H7 (cell line): Measurements from ENCODE around the genes CDC25A, ATRIP and COL7A1.

- RAMPAGE, long total RNA: start-site peak on the minus strand at chr3:48088804-48088843, 333 reads
Observed at GRCh38 chr3:48088543-48089551, 72.6 kb upstream of the MAP4 start.

DNA sequence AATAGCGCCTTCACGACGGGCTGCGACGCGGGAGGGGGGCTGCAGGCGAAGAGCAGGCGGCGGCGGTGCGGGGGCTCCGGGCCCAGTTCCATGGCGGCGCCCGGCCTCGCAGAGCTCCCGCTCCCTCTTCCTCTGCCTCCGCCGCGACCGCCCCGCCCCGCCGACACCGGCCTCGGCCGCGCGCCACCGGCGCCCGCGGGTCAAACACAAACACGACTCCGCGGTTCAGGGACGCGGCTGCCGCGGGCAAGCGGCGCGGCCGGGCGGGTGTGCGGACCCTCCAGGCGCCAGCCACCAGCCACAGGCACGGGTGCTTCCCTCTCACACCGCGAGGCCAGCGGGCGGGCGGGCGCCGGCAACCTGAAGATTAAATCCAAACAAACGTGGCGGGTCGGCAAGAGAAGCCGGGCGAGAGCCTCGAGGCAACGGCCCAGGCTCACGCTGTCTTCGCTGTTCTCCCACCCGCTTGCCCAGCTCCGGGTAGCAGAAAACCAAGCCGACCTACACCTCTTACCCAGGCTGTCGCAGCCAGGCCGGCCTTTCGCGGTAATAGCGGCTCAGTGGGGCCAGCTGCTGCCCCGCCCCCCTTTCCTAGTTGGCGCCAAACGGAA is at the start of gene CDC25A:
CDC25A (minus strand) TSS at position 562 of the 611 bp plus-strand sequence.
- RAMPAGE, long total RNA: no peak

DNA sequence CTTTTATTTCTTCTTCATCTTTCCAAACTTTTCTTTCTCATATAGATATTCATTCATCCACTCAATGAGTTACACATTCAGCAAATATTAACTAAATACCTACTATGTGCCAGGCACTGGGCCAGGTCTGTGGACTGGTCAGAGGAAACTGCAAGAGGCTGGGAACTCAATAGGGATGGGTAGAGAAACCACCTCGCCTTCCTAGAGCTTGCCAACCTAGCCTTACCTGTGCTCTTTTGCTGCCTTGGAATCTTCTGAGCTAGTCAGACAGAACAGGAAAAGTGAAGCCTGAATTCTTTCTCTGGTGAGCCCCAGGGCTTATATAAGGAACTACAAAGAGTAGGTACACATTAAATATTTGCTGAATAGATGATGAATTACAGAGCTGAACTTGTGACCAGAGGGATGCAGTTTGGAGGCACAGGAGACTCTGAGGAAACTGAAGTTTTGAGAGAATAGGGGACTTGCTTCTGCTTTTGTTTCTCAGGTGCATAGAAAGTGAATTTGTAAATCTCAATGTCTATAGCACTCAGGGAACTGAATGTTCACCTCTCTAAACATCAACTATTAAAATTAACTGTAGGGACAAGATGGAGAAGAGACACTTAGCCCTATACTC is 15.6 kb upstream of the FBXW12 start:
- RAMPAGE, long total RNA: no peak

GRCh38 chr3:48367089-48367510 is 4.9 kb upstream of the FBXW12 start:
- RAMPAGE, long total RNA: no peak

DNA sequence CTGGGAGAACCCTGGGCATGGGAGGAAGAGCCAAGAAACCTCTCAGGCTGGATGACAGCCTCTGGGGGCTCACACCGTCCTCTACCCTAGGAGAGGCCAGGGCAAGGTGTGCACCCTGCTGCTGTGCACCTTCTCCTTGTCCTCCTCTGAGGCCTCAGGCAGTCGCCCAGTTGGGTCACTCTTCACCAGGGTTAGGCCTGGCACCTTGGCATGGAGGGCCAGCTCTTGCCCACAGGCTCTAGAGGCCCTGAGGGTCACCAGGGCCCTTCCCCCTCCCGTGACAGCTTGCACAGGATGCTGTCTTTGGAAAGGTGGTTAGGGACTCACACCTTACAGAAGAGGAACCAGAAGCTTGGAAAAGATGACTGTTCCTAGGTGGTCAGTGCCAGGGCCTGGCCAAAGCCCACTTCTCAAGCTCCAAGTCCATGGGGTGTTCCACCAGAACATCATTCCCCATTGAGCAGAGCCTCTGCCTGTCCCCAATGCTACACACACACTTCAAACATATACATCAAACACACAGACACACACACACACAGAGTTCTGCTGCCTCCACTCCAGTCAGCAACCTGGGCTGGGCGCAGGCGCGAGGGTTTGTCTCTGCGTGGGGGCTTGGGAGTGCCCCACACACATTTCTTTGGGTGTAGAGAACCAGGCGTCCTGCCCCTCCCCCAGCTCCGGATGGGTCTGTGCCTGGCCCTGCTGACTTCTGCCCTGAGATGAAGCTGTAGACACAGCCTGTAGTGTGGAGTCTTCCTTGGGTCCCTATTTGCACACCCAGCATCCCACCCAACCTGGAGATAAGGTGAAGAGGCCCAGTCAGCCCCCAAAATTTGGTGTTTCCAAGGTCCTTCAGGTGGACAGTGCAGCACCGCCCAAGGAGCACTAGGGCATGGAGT is 26.5 kb downstream of the FBXW12 start:
- RAMPAGE, long total RNA: no peak

- RAMPAGE, long total RNA: no peak
Observed at GRCh38 chr3:48399182-48400300, 27.5 kb downstream of the FBXW12 start.

- RAMPAGE, long total RNA: no peak
Observed at GRCh38 chr3:48434375-48434994, 4.6 kb upstream of the PLXNB1 start.

- RAMPAGE, long total RNA: no peak
Observed at GRCh38 chr3:48445941-48447270, at the start of gene ATRIP. TSS of gene ATRIP (plus strand) at chr3:48446737.

DNA sequence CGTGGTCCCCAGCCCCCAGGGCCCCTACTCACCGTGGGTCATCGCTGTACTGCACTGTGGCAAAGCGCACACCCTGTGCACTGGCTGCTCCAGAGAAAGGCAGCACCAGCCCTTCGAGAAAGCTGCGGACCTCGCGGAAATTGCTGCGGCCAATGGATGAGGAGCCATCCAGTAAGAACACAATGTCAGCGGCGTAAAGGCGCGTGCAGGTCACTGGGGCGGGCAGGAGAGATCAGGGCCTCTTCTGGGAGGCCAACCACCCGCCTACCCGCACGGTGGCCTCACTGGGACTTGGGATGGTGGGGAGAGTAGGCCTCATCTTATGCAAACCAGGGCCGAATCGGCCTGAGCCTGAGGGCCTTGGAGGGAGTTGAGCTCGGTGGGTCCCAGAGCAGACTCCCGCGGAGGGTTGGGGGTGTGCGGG is 781 bp downstream of the COL7A1 start:
- RAMPAGE, long total RNA: no peak

DNA sequence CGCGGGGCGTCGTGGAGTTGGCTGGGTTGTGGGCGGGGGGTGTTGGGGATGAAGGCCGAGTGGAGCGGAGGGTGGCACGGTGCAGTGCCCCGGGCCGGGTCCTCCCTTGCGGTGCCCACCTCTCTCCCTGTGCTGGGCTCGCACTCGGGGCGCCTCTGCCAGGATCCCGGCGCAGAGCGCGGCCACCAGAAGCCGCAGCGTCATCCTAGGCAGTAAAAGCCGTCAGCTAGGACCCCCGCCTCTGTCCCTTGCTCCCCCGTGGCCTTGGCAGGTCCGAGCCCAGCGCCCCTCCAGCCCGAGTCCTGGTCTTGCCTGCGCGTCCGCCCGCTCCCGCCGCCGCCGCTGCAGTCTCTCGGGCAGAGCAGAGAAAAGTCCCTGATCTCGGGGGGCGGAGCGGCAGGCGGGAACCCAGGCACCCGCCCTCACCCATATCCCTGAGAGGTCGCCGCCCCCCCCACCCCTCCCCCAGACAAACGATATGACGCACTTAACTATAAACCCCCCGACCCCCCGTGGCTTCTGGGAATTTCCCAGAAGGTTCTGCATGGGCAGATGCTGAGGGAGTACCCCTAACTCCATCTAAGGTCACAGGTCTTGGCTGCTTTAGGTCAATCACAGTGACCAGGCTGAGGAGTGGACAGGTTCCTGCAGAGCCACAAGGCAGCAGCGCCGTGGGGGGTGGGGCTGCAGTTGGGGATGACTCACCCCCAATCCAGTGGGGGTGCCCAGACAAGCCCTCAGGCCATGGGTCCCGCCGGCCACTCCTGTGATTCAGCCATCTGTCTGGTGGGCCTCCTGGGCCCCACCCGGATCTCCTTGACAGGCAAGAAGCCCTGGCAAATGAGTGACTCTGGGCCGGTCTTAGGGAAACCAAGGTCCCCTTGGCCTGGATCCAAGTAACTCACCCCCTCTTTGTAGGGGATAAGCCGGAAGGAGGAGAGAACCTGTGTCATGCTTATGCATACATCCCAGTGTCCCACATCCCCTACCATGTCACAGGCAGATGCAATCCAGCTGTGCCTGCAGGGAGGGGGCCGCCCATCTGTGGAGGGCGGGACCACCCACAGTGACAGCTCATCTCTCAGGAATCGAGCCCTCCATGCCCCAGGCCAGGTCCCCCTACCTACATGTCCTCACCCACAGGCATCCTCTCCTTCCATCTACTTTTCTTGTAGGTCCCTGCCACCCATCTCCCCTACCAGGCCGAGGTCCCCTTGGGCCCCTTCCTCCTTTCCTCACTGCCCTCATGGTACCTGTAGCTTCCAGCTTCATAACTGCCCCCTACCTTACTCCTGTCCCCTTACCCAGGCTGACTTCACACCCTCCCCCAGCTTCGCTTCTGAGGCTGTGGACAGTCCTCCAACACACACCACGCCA is at the start of gene COL7A1:
COL7A1 (minus strand) TSS at position 374 of the 1,377 bp plus-strand sequence.
- RAMPAGE, long total RNA: no peak

DNA sequence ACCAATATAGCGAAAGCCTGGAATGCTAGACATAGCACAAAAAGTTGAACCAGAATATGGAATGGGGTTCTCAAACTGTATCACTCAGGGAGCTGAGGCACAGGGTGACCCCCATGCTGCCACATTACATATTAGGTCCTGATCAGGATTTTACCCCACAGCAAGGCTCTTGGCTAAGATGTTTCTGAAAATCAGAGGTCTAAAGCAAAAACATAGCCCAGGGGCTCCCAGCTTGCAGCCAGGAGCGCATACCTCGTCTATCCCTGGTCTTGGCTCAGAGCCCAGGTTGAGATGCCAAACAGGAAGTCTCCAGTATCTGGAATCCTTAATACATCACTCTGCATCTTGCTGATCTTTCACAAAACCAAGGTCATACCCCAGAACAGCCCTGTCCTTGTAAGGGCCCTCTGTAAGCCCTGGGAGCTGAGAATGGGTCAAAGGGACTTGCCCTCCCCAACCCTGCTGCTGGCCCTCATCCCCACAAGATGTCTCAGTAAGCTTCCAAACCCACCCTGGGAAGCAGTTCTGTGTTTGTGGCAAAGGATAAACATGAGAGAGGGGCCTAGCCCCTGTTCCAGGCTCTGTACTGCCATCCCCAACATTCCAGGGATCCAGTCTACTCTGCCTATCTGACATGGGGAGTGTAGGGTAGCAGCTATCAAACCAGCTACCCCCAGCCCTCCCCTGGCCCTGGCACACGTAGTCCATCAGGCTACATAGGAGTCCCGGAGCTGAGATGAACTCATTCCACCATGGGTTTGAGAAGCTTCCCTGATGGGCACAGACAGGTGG is 2.4 kb downstream of the NCKIPSD start:
- RAMPAGE, long total RNA: no peak

- RAMPAGE, long total RNA: no peak
Observed at GRCh38 chr3:48690954-48691341, 5.2 kb upstream of the NCKIPSD start.

DNA sequence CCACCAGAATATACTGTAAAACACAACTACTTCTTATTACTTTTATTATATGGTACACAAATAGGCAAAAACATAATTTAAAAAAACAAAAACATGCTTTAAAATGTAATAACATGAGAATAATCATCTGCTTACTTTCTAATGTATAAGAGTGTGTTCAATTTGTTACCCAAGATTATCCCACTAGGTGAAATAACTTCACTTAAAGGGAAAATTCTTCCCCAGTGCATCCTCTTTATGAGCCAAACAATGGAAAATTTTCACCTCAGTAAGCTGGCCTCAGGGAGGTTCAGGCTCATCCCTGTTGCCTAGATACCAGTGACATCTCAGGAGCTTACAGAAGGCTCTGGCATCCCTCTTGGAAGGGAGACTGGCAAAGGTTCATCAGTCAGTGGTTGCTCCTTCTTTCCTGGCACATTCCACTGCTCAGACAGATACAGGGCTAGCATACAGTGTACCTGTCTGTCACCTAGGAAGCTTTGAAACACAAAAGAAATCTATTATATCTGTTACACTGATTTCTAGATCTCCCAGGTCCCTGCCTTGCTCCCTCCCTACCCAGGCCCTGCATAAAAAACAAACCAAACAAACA is 1.9 kb downstream of the IP6K2 start:
- RAMPAGE, long total RNA: no peak

GRCh38 chr3:48926980-48927376 is 8.3 kb downstream of the ARIH2 start:
- RAMPAGE, long total RNA: no peak

- RAMPAGE, long total RNA: no peak
Observed at GRCh38 chr3:49017256-49017873, 1.0 kb downstream of the DALRD3 start.

GRCh38 chr3:49103819-49104018 is 838 bp downstream of the QARS1 start:
- RAMPAGE, long total RNA: no peak

- RAMPAGE, long total RNA: no peak
Observed at GRCh38 chr3:49119809-49120469, 684 bp downstream of the USP19 start.

GRCh38 chr3:49131209-49131538 is 1.7 kb downstream of the LAMB2 start:
- RAMPAGE, long total RNA: no peak

- RAMPAGE, long total RNA: no peak
Observed at GRCh38 chr3:49133310-49134152, 681 bp upstream of the LAMB2 start.

DNA sequence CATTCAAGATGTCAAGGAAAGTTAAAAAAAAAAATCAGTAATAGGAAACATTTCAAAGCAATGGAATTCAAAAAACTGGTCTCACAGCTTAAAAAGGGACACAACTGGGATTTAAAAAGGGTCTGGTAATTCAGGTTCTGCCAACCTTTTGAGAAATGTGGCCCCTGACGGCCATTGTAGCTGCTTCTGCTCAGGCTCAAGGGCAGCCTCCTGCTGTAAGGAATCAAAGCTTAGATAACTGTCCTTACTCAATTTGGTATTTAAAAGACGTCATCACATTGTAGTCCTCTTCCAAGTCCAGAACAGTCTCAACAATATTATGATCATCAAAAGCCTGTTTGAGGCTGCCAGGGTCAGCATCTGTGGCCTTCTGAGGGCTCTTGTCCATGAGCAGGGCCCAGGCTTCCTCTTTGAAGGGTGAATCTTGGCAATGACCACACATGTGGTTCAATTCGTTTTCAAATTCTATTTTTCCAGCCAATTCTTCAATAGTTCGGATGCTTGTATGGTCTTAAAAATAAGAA is 6.0 kb downstream of the C3orf62 start:
- RAMPAGE, long total RNA: no peak